CMK (cell line): Measurements from ENCODE around the genes SIT1 and MSMP.

GRCh38 chr9:35490863-35491127 is 884 bp downstream of the RUSC2 start:
- RRBS, result no CpG with 5 or more reads among the region's 8 CpGs

DNA sequence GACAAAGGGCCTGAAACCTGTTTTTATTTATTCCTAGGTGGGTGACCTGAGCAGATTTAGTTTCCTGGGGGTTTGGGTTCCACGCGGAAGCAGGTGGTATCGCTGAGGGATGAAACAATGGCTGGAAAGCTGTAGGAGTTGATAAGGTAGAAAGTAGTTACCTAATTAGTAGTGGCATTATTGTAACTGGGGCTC is 1.1 kb downstream of the RUSC2 start:
- RRBS, result no CpG with 5 or more reads among the region's 3 CpGs

DNA sequence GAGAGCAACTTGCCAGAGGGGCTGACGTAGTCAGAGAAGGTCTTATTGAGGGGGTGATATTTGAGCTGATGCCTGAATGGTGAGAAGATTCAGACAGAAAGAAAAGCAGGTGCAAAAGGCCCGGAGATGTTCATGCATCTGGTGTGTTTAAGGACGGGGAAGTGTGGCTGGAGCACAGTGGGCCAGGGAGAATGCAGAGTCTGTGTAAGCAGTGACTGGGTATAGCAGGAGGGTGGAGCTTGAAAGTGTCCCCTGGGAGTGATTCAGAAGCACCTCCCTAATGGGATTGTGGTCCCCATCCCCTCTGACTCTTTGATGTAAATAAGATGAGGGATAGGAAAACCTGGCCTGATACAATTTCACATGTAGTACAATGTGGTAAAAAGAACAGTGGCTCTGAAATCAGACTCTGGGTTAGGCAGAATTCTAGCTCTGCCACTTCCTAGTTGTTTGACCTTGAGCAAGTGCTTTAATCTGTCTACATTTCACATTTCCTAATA is 10.1 kb downstream of the FAM166B start:
- RRBS, result no CpG with 5 or more reads among the region's 3 CpGs

GRCh38 chr9:35561713-35562596 is 1.7 kb downstream of the FAM166B start:
- RRBS, result no CpG with 5 or more reads among the region's 7 CpGs

GRCh38 chr9:35607731-35608680 is 2.9 kb downstream of the TESK1 start:
- RRBS, result no CpG with 5 or more reads among the region's 14 CpGs

DNA sequence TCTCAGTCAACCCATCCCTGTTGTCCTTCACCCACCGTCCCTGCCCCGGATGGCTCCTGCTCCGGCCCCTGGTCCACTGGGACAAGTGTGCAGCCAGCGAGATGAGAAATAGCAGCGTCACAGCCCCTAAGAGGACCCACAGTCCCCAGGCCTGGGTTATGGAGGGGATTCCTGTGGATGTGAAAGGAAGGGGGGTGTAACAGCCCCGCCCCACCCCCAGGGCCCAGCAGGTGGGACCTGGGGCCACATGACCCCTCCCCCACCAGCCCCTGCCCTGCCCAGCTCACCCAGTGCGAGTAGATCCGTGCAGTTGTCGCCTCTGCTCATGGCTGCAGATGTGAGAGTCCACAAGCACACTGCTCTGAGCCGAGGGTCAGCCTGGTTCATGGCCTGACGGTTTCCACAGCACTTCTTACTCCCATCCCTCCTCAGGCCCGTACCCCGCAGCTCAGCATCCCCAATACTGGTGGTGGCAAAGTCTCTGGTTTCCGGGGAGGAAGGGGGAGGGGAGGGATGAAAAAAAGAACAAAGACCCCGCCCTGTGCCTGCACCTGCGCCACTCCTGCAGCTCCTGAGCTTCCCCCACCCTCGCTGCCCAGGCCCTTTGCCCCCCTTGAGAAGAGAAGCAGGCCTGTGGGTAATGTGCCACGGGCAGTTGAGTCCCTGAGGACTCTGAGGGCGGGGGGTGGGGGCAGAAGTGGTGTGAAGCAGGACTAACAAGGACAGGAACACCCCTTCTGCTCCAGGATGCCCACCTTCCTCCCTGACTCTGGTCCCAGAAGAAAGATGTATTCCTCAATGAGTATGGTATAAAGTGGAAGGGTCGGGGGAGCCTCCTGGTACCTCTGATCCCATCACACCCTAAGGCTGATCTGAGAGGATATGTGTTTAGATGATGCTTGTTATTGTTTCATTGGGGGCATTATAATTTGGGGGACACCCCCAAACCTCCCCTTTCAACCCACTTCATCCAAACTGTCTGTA is at the start of gene SIT1:
Gene SIT1, minus strand, starts transcription at position 465 of the 984 bp plus-strand sequence.
- RRBS, result no CpG with 5 or more reads among the region's 20 CpGs

DNA sequence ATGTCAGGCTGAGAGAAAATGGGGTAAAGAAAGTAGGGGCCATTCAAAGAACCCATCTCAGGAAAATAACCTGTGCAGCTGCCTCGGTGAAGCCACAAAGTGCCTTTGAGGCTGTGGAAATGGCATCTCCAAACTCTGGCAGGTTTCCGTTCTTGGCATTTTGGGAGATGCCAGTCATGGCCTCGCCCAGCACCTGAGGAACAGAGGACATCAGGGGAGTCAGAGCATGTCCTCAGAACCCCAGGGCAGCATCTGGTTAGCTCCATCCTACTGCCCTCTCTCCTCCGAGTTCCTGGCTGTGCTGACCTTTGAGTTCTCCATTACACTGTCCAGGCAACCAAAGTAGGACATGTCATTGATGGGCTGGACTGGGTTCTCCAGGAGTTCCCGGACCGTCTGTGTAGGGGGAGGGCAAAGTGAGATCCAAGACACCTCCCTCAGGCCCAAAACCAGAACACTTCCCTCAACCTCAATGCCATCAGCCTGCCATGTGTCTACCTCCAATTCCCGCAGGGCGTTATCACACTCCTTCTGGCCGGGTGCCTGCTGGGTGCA is 20.8 kb upstream of the TPM2 start:
- RRBS, result no CpG with 5 or more reads among the region's 9 CpGs

GRCh38 chr9:35715057-35715937 is 16.7 kb downstream of the TLN1 start:
- RRBS, result no CpG with 5 or more reads among the region's 7 CpGs

- RRBS, result no CpG with 5 or more reads among the region's 6 CpGs
Measured at GRCh38 chr9:35721898-35722297, 10.1 kb downstream of the TLN1 start.

DNA sequence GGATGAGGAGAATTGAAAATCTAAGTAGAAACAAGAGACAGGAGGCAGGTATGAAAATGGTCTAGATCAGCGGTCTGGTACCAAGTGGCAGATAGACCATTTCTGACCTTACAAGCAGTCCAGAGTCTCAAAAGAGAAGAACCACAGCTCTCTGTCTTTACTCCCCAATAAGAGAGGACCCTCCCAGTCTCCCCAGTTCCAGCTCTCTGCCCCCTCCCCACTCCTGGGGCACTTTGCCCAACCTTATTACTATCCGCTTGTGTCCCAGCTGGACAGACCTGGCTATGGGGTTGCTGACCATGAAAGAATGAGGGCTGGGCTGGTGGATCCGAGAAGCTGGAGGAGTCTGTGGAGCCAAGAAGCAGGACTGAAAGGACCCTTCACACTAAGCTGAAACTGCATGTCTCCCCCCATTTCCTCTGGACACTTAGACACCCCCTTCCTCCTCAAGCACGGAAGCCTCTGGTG is 4.6 kb downstream of the TLN1 start:
- RRBS, result no CpG with 5 or more reads among the region's 4 CpGs

GRCh38 chr9:35730105-35731232 is 1.5 kb downstream of the TLN1 start:
- RRBS, result no CpG with 5 or more reads among the region's 5 CpGs

DNA sequence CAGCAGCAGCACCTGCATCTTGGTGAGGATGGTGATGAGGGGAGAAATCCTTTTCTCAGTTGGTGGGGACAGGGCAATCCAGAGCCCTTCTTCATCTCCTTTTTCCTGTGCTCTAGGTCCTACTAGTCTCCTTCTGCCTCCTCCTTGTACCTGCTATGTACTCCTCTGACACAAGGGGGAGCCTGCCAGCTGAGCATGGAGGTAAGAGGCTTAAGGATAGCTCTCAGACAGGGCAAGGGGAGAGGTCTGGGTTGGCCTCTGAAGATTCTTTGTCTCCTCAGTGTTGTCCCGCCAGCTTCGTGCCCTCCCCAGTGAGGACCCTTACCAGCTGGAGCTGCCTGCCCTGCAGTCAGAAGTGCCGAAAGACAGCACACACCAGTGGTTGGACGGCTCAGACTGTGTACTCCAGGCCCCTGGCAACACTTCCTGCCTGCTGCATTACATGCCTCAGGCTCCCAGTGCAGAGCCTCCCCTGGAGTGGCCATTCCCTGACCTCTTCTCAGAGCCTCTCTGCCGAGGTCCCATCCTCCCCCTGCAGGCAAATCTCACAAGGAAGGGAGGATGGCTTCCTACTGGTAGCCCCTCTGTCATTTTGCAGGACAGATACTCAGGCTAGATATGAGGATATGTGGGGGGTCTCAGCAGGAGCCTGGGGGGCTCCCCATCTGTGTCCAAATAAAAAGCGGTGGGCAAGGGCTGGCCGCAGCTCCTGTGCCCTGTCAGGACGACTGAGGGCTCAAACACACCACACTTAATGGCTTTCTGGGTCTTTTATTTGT is 3.8 kb downstream of the CREB3 start:
- RRBS, result no CpG with 5 or more reads among the region's 8 CpGs

GRCh38 chr9:35740616-35741293 is 8.3 kb downstream of the GBA2 start:
- RRBS, result no CpG with 5 or more reads among the region's 15 CpGs

- RRBS, result no CpG with 5 or more reads among the region's 6 CpGs
Measured at GRCh38 chr9:35754114-35754720, at the start of gene MSMP. TSS of gene MSMP (minus strand) at chr9:35754276.

DNA sequence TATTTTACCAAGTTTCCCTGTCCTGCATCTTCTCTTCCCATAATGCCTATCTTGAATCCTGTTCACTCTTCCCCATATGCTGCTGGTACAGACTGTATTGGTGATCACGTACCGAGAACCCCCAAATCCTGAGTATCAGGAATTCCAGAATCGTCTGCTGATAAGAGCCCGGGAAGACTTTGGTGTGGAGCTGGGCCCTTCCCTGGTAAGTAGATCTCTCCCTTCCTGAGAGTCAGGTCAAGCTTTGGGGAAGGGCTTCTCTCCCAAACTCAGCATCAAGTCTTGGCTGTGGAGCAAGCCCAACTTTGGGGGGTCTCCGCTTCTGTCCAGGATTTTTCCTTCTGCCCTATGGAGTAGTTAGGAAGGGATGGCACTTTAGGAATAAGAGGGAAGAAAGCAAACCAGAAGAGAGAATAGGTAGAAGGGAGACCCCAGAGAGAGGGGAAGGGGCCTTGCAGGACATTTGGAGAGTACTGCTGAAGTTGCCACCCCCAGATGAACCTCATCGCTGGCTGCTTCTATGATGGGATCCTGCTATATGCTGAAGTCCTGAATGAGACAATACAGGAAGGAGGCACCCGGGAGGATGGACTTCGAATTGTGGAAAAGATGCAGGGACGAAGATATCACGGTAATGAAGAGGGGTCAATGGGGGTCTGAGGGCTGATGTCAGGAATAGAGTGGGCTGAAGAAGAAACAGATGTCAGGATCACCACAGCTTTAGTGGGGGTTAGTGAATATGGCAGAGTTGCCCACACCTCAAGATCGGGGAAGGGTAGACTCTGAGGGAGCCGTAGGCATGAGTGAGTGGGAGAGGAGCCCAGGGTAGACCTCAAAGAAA is 8.4 kb downstream of the NPR2 start:
- RRBS, result no CpG with 5 or more reads among the region's 12 CpGs

GRCh38 chr9:35845776-35846086 is 16.7 kb downstream of the TMEM8B start:
- RRBS, result no CpG with 5 or more reads among the region's 10 CpGs

- RRBS, result no CpG with 5 or more reads among the region's 10 CpGs
Measured at GRCh38 chr9:35856891-35857560, 13.2 kb downstream of the OR13J1 start.

- RRBS, result 10% methylated on average over 2 of the region's 6 CpGs
Measured at GRCh38 chr9:35905191-35905715, 749 bp upstream of the HRCT1 start.

DNA sequence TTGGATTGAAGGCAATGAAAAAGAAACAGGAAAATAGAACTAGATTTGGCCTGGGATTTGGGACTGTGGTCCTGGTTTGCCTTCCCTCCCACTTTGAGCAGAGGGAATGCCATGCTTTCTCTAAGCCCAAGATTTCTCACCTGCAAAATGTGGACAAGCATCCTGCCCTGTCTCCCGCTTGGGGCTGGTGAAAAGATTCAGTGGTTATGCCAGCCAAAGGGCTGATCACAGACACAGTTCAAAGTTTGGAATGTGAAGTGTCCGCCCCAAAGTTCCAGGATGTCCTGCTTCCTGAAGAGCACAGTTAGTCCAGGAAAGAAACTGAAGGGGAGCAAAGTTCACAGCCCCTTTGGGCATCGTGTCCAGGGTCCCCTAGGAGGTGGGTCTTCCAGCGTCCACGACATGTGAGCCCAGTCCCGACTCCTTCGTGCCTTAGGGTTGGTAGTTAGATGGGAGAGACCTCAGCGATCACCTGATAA is 19.9 kb downstream of the SPAAR start:
- RRBS, result no CpG with 5 or more reads among the region's 8 CpGs

- RRBS, result no CpG with 5 or more reads among the region's 2 CpGs
Measured at GRCh38 chr9:35948751-35949459, 9.0 kb downstream of the OR2S2 start.